SJCRH30 (cell line): ENCODE results near the gene C1orf159.

GRCh38 chr1:726965-727512 is 40.6 kb upstream of the OR4F16 start:
- RAMPAGE, long total RNA: no peak

- RAMPAGE, long total RNA: no peak
These were observed 96.5 kb upstream of the SAMD11 start for GRCh38 chr1:826871-827983.

- RAMPAGE, long total RNA: no peak
These were observed 54.0 kb upstream of the SAMD11 start for GRCh38 chr1:869751-870185.

DNA sequence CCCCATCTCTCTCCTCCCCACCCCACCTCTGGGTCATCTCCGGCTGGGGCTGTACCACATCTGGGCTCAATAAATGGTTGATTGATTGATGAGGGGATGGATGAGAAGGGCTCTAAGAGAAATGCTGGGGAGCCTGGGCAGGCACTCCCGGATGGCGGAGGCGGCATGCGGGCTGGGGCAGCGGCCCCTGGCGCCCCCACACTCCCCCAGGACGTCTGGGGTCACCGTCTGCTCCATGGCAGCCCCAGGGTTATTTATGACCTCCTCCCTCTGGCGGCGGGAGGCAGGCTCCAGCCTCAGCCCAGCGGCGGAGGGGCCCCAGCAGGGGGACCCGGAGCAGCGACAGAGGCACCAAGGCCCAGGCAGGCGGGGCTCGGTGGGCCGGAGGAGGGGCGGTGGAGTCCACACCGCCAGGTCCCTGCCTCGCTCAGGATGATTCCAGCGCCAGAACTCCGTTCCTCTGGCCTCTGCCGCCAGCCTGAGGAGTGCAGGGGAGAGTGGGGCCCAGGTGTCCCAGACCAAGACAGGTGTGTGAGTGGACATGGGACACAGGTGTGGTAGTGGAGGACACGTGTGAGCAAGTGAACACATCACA is 2.7 kb upstream of the SAMD11 start:
- RAMPAGE, long total RNA: no peak

- RAMPAGE, long total RNA: no peak
These were observed 16.4 kb downstream of the SAMD11 start for GRCh38 chr1:940064-940677.

GRCh38 chr1:977957-978835 is 3.7 kb downstream of the PERM1 start:
- RAMPAGE, long total RNA: no peak

GRCh38 chr1:1049768-1050431 is 24.2 kb downstream of the RNF223 start:
- RAMPAGE, long total RNA: no peak

DNA sequence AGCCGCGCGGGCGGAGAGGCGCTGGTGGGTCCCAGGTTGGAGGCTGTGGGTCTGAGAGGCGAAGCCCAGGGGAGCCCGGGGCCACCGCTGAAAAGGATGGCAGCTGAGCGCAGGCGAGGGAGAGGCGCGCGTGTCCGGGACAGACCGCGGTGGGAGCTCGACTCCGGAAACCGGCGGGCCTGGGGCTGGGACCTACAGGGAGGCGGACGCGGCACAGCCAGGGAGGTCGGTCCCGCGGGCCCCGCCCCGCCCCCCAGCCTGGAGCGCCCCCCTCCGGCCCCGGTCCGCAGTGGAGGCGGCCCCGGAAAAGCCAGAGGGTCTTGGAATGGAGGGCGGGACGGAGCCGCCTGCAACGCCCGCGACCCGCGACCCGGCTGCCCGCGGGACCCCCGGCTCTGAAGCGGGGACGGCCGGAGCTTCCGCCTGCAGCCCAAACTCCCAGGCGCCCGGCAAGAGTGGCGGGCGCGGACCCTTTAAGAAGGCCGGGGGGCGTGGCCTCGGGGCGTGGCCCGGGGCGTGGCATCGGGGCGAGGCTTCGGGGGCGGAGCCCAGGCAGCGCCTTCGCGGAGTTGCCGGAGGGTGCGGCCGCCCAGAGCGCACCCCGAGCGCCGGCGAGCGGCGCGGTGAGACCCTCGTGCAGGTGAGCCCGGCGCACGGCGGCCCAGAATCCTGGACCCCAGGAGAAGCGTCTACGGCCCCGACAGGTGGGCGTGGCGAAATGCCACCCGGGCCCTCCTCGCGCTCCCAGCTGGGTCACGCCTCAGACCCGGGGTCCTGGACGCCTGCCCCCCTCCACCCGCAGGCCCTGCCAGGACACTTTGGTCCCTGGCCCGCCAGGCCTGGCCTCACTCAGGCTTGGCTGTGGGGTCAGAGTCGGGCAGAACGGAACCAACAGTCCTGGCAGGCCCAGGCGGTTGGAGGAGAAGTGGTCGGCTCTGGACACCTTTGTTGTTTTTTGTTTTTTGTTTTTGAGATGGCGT is 14.7 kb downstream of the RNF223 start:
- RAMPAGE, long total RNA: no peak

DNA sequence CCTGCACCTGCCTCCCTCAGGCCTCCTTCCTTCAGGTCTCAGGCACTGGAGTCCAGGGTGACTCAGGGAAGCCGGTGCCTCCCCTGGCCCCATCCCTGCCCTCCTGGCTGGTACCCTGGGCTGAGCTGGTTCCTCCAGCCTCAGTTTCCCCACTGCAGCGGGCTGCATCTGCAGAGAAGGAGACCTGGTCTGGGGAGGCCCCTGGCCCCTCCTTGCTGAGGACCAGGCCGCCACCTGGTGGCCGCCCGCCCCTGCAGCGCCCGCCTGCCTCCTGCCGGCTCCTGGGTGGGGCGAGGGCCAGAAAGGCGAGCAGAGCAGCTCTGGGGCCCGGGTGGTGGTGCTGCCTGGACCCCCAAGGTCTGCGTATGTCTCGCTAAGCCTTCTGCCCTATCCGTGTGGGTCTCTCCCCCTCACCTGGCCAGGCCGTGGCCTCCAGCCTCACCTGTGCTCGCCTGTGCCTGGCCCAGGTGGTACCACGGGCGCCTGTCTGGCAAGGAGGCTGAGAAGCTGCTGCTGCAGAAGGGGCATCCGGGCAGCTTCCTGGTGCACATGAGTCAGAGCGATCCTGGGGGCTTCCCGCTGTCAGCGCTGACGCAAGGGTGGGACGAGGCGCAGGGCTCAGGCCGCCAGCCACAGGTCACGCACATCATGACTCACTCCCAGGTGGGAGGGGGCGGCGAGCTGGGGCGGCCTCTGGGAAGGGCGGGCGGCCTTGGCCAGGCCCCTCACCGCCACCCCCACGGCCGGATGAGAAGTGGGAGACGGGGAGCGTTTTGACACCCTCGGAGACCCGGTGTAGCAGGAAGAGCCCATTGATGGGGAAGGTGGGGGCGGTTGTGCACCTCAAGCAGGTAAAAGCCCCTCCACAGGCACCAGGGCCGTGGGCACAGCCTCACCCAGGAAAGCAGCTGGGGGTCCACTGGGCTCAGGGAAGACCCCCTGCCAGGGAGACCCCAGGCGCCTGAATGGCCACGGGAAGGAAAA is 10.1 kb downstream of the RNF223 start:
- RAMPAGE, long total RNA: no peak

GRCh38 chr1:1115616-1116843 is at the start of gene C1orf159:
Gene C1orf159, minus strand, starts transcription at chr1:1116089.
- RAMPAGE, long total RNA: no peak

- RAMPAGE, long total RNA: no peak
These were observed 9.4 kb upstream of the C1orf159 start for GRCh38 chr1:1125311-1125694.

GRCh38 chr1:1135610-1135933 is 19.7 kb upstream of the C1orf159 start:
- RAMPAGE, long total RNA: no peak

GRCh38 chr1:1135934-1136206 is 20.0 kb upstream of the C1orf159 start:
- RAMPAGE, long total RNA: no peak

DNA sequence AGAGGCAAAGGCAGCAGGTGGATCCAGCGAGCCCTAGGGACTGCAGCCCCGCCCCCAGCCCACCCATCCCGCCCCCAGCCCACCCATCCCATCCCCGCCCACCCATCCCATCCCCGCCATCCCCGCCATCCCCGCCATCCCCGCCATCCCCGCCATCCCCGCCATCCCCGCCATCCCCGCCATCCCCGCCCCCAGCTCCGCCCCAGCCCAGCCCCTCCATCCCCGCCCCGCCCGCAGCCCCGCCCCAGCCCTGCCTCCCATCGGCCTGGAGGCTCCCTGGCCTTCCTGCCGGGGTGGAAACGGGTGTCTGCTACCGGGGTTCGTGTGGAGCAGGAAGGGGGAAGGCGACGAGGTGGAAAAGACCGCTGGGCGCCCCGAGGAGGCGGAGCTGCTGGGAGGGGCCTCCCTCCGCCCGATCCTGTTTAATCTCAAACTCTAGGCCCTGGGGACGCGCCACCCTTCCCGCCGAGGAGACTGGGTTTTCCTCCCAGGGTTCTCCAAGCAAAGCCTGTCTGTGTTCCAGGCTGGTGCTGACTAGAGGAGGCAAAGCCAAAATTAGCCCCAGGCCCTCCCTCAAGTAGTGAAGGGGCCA is 16.3 kb upstream of the TTLL10 start:
- RAMPAGE, long total RNA: no peak

- RAMPAGE, long total RNA: no peak
These were observed 7.3 kb upstream of the TTLL10 start for GRCh38 chr1:1166294-1166843.

- RAMPAGE, long total RNA: no peak
These were observed 8.9 kb downstream of the TNFRSF18 start for GRCh38 chr1:1197488-1197834.

- RAMPAGE, long total RNA: no peak
These were observed 5.8 kb downstream of the C1QTNF12 start for GRCh38 chr1:1240511-1241254.

DNA sequence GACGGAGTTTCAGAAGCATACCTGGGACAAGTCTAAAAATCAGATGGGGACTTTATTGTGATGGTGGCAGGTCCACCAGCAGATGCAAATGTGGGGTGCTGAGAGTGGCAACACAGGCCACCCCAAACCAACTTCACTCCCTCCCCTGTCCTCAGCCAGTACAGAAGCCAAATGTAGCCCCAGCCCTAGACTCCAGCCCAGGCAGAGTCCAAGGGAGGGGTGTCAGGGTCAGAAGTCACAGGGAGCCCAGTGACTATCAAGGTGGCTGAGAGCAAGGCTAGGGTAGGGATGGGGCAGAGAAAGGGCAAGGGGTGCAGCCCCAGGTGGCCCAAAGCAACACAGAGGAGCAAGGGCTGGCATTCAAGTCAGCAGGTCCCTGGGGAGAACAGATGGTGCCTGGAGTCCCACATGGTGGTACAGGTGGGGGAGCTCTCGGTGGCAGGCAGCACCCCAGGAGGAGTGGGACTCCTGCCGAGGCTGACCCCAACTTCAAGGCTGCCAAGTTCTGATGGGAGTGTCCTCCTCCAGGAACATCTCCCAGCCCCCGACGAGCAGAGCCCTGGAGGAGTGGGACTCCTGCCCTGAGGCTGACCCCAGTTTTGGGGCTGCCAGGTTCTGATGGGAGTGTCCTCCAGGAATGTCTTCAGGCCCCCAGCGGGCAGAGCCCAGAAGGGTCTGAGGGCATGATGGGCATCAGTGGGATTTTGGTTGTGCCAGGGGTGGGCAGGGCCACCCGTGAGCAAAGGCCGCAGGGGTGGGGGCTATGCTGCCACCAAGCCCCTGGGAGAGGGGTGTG is 3.6 kb upstream of the DVL1 start:
- RAMPAGE, long total RNA: no peak

DNA sequence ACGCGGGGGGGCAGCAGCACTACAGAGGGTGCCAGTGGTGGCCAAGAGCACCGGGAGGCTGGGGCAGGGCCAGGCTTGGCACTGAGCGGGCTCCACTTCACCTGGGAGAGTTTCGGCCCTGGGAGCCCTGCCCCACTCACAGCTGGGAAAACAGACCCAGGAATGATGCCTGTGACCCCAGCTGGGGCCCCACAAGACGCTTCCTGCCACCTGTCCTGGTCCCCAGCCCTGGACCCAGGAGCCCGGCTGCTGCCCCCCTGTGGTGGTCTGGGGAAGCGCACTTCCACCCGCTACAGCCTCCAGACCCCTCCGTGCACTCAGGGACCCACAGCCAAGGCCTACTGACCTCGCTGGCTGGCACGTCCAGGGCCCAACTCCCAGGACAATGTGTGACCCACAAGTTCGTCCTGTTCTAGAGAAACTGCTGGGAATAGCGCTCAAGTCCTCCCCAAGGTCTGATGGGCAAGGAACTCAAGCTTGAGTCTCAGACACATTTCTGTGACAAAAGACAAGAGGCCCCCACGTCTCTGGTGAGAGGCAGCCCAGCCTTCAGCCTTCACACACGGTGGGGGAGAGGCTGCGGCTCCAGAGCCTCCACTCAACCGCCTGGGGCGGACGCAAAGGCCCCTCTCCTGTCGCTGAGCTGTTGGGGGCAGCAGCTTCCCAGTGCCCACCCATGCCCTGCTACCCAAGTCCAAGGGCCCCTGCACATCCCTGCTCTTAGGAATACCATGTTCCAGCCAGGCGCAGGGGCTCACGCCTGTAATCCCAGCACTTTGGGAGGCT is 2.8 kb downstream of the AURKAIP1 start:
- RAMPAGE, long total RNA: no peak

DNA sequence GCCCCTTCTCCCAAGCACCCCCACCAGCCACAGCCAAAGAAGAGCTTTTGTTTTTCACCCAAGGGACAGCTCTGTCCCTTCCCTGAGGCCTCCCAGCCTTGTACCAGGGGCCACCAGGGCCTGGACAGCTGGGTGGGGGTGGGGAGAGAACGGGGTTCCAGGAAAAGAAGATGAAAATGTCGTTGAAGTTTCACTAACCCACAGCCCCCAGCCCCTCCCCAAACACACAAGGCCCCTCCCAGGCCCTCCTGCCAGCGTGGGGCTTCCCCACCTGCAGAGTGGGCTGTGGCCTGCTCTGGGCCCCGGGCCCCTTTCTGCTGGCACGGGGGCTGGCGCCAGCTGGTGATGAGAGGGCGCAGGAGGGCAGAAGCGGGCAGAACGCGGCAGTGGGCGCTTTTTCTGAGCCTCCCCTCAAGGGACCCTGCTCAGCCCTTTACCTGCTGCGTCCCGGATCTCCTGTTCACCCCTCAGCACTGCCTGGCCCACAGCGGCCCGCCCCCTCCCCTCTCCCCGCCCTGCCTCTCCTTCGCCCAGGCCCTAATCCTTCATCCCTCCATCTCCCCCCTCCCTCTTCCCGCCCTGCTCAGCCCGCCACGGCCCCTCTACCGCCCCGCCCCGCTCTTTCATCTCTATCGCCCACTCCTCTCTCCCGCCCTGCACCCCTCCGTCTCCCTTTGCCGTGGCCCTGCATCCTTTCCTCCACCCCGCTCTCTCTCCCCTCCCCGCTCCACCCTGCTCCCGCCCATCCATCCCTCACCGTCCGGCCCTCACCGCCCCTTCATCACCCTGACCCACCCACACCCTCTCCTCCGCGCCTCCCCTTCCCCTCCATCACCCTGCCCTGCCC is 1.1 kb downstream of the TMEM88B start:
- RAMPAGE, long total RNA: no peak